ENCODE results near the genes AHNAK2 and CRIP2.

- PRO-cap, 3 experiments = no peak in any of the 3 experiments
Measured at GRCh38 chr14:104972937-104974049, 4.9 kb downstream of the AHNAK2 start.

- PRO-cap, 3 experiments = peak in 3 of 3 experiments; most common minus-strand start chr14:104978374 (in 3)
Measured at GRCh38 chr14:104977720-104978917, at the start of gene AHNAK2. Gene AHNAK2 (minus strand): TSS chr14:104978374.

GRCh38 chr14:105011222-105011962, 9.5 kb downstream of the CDCA4 start:
- PRO-cap, 3 experiments = no peak in any of the 3 experiments

DNA sequence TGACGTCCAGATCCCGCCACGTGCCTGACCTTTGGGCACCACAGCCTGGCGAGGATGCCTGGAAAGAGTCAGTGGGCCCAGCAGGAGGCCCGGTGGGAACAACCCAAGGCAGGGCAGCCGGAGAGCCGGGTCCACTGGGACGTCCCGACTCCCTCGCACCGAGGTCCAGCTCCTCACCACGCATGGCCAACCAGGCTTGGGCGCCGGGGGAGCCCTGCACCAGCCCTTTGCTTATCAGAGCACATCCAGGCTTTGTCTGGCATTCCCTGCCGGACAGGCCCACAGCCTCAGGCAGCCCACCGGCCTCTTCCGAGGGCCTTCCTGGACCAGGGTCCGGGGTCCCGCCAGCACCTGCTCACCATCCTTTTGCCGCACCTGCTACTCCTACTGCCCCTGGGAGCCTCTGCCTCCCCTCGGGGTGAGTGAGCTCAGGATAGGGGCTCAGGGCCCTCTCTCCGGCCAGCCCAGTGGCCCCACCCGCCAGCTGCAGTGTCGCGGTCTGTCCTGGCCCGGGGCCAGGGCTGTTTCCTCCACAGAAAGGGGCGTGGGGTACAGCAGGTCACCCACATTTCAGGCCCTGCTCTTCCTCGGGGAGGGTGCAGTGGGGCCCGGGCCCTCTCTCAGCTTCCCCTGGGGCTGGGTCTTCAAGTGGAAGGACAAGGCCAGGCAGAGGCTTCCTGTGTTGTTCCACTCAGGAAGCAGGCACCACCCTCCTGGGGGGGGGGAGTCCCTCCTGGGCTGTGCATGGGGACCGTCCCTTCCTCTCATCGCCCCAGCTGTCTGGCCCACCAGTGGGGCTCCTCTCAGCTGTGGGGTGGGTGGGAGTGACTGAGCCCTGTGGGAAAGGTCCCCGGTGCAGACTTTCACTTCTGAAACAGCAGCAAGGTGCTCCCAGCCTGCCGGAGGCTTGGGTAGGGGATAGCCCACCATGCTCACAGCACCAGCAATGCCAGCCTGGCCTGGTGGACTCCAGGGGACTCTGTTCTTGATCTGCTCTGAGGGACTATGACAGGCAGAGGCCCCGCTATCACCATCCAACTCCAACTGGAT, 3.9 kb downstream of the GPR132 start:
- PRO-cap, 3 experiments = no peak in any of the 3 experiments

- PRO-cap, 3 experiments = no peak in any of the 3 experiments
Measured at GRCh38 chr14:105071268-105071784, 6.1 kb upstream of the GPR132 start.

DNA sequence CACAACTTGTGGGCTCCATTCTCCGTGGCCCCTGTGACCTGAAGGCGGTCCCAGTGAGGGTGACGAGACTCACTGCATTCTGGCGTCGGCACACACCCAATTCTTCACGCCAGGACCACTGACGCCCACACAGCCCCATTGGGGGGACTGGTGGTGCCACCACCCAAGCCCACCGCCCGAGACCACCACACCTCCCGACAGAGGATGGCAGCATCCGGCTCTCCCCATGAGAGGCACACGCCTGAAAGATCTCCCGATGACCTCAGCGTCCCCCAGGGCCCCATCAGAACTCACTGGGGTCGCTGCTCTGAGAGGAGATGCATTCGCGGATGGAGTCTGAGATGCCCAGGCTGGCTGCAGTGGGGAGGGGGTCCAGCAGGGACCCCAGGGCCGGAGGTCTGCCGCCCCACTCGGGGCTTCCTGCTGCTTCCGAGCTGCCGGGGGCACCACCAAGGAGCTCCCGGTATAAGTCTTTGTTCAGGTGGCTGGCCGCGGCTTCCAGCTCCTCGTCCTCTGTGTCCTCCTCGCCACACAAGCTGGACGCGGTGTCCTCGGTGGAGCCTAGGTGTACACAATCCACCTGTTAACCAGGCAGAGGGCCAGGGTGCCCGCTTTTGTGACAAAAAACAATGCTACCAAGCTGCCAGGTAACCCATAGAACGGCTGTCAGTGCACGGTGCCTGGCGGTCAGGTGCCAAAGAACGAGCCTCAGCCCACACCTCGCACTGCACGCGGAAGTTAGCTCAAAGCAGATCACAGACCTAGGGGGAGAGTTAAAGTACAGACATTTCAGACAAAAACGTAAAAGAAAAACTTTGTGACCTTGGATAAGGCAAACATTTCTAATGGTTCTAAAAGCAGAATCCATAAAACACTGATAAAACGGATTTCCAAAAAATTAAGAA, 26.7 kb upstream of the BTBD6 start:
- PRO-cap, 3 experiments = no peak in any of the 3 experiments

GRCh38 chr14:105249555-105250281, 1.4 kb downstream of the BTBD6 start:
- PRO-cap, 3 experiments = no peak in any of the 3 experiments

DNA sequence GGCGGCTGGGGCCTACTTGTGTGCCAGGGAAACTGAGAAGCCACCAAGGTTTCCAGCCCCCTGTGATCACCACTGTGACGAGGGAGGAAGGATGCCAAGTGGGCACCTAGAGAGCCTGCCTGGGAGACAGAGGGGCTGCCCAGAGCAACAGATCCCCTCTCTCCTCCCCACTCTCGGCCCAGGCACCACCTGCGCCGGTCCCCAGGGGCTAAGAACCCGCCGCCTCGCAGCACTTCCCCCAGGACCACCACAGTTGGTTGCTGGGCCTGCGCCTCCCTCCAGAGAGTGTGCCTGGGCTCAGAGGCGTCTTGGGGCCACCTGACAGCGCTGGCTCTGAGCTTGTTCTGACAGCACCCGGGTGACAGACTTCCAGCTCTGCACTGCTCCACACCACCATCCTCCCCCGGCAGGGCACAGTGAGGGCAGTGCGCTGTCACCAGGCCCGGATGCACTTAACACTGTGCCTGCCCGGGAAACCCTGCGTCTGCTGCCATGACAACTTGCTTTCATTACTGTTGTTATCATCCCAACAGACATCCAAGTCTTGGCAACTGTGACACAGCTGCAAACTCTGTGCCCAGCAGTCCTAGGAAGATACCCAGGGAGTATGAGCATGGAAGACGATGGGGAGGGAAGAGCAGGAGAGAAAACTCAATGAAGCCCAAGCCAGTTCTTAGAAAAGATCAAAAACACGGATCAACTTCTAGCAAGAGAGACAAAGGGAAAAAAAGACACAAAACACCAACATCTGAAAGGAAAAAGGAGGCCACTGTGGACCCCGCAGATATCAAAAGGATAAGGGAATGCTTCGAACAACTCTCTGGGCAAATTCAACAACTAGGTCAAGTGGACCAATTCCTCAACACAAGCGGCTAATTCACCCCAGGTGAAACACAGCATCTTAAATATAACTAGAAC, 6.5 kb downstream of the BRF1 start:
- PRO-cap, 3 experiments = no peak in any of the 3 experiments

- PRO-cap, 3 experiments = no peak in any of the 3 experiments
Measured at GRCh38 chr14:105375537-105376220, 22.7 kb upstream of the TEX22 start.

GRCh38 chr14:105390187-105390744, 8.1 kb upstream of the TEX22 start:
- PRO-cap, 3 experiments = no peak in any of the 3 experiments

DNA sequence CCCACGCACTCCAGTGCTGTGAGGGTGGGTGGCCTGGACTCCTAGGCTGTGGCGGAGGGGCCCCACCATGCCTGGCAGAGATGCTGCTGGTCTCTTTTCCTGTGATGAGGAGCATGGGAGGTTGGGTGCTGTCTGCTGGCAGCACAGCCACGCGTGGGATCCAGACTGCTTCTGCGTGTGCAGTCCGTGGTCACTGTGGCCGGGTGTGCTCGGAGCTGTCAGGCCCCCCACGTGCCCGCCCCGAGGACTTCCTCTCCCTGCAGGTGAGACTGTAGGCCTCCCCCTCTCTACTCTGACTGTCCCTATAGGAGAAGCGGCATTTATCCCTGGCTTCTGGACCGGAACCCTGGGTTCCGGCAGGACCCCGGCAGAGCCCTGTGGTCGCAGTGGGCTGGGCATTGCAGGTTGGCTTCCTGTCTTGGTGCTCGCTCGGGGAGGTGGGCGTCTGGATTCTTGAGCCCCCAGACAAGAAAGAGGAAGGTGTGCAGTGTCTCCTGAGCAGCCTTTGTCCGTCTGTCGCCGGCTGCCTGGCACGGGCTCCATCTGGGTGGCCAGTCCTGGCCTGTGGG, 2.4 kb downstream of the MTA1 start:
- PRO-cap, 3 experiments = no peak in any of the 3 experiments

GRCh38 chr14:105465506-105466226, 9.0 kb upstream of the CRIP2 start:
- PRO-cap, 3 experiments = no peak in any of the 3 experiments

DNA sequence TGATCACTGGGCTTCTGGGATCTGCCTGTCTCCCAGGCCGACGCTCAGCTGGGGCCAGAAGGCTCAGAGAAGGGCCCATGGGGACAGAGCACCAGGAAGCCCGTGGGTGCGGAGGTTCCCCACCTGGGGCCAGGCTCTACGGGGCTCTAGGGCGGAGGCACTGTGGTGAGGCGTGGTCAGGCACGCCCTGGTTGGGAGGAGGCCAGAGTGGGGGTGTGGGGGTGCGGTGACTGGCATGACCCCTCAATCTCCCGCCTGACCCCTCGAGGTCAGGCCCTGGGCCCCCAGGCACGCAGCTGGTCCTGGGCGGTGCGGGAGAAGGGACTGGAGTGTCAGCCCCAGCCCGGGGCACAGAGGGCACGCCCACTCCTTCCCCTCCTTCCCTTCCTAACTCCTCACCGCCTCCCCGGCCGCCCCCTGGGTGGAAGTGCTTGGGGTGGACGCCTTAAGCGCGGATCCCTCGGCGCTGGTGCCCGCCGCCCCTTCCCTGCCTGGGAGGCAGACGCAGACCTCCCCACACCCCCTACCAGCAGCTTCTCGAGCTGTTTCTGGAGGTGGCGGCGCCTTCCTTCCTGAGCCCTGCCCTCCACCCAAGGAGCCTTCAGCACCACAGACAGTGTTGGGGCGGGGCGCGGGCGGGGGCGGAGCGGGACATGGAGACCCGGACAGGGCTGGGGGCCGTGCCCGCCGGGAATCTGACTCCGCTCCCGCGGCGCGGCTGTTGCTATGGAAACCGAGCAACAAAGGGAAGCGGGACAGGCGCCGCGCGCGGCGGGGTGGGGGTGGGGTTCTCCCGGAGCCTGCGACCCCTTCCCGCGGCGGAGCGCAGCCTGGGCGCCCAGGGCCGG, 807 bp upstream of the CRIP2 start:
- PRO-cap, 3 experiments = peak in 3 of 3 experiments; most common plus-strand start position 727 of the sequence (in 2); most common minus-strand start position 581 of the sequence (in 3)

DNA sequence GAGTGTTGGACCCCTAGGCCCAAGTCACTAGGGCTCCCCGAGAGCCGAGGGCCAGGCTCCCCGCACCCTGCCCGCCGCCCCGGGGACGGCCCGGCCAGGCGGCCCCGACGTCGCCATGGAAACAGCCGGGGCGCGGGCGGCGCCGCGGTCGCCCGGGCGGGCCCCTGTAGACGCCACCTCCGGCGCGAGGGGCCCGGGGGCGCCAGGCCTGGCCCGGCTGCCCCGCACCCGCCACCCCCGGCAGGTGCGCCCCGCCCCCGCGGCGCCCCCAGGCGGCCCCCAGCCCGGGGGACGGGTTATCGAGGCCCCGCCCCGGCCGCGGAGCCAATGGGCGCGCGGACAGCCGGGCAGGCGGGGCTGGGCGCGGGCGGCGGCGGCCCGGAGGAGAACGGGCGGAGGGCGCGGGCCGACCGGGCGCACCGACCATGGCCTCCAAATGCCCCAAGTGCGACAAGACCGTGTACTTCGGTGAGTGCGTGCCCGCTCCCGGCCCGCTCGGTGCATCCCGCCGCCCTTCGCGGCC, at the start of gene CRIP2:
Gene CRIP2, plus strand, starts transcription at position 384 of the 523 bp plus-strand sequence.
- PRO-cap, 3 experiments = peak in 3 of 3 experiments; most common plus-strand start position 385 of the sequence (in 3); most common minus-strand start position 246 of the sequence (in 3)

- PRO-cap, 3 experiments = peak in 3 of 3 experiments; most common plus-strand start chr14:105528487 (in 1); most common minus-strand start chr14:105528504 (in 3)
Measured at GRCh38 chr14:105527759-105528841, 1.7 kb downstream of the TMEM121 start.

DNA sequence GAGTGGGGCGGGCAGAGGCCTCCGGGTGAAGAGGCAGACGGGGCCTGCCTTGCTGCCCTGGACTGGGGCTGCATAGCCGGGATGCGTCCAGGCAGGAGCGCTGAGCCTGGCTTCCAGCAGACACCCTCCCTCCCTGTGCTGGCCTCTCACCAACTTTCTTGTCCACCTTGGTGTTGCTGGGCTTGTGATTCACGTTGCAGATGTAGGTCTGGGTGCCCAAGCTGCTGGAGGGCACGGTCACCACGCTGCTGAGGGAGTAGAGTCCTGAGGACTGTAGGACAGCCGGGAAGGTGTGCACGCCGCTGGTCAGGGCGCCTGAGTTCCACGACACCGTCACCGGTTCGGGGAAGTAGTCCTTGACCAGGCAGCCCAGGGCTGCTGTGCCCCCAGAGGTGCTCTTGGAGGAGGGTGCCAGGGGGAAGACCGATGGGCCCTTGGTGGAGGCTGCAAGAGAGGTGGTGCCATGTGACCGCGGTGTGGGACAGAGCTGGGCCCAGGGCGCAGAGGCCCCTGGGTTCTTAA, 216.3 kb downstream of the TMEM121 start:
- PRO-cap, 3 experiments = no peak in any of the 3 experiments

- PRO-cap, 3 experiments = no peak in any of the 3 experiments
Measured at GRCh38 chr14:105857809-105858673, 331.7 kb downstream of the TMEM121 start.

DNA sequence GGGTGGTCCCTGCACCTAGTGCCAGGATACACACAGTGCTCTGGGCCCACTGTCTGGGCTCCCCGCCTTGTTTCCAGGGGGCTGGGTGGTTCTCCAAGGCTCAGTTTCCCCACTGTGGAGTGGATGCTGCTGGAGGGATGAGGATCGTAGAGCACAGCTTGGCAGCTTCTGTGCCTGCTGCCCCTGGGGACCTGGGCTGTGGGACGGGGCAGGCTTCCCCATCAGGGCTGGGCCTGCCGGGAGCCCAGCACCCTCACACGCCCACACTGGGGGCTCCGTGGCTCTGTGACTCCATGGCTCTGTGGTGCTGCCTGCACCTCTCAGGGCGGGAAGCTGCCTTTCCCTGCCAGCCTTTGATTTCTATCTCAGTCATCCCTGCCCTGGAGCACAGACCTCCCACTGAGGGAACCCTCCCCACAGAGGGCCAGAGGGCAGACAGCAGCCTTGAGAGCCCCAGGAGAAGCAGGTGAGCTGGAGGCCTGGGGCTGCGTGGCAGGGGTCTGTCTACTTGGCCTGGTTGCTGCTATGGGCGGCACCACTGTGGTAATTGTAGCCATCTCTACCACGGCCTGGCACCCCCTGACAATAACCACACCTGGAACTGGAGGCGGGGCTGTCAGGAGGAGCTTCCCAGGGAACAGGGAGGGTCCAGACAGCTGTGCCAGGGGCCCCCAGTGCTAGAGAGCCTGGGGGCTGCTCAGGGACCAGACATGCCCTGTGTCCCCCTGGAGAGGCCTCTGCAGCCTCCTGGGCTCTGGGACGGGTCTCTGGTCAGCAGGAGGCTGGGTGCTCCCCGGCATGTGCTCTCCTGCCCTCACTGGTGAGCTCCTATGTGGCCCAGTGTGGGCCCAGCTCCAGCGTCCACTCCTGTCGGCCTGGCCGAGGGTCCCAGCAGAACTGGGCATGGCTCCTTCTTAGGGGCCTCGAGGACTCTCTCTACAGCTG, 357.2 kb downstream of the TMEM121 start:
- PRO-cap, 3 experiments = no peak in any of the 3 experiments

DNA sequence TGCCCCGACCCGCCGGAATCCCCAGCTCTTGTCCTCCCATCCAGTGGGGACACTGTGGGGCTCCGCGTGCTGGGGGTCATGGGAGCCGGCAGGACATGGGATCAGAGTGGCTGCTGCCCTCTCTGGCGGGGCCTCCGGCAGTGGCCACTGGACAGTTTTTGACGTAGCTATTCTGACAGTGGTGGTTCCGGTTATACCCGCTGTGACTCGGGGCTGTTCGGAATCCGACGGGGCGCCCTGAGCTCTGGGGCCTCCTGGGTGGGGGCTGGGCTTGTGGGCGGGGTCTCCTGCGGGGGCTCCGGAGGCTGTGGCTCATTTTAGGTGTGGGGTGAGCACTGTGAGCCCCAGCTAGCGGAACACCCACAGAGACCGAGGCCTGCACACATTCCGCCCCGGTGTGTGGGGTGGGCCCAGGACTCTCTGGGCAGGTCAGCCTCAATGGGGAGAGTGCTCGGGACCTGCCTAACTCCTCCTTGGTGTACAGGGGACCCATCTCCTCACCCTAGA, 374.1 kb downstream of the TMEM121 start:
- PRO-cap, 3 experiments = no peak in any of the 3 experiments

DNA sequence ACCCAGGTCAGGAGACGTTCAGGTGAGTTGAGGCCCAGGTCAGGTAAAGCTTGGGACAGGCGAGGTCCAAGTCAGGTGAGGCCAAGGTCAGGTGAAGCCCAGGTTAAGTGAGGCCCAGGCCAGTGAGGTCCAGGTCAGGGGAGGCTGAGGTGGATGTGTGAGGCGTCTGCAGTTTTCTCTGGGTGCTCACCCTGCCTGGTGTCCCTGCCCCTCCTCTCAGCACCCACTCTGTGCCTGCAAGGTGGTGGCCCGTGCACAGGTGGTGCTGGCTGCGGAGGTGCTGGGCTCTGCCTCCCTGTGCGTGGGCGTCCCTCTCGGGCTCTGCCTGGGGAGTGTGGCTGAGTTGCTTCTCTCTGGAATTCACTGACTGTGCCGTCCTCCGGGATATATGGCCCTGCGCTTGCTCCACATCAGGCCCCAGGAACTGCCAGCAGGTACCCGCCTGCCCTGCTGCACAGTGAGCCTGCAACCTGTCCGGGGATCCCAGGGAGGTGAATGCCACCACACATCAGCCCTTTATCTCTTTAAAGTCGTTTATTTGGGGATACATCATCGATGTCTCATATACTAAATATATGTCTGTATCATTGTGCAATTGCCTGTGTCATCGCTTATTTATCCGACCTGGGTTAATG, 379.1 kb downstream of the TMEM121 start:
- PRO-cap, 3 experiments = no peak in any of the 3 experiments